ENCODE measurements around a stretch of chr12.

GRCh38 chr12:122030011-122030860 lies 8.6 kb downstream of the BCL7A start:
- PRO-cap, result no peak

- PRO-cap, result no peak
Observed at GRCh38 chr12:122067911-122068569, 10.5 kb upstream of the MLXIP start.

- PRO-cap, result no peak
Observed at GRCh38 chr12:122093034-122093602, 14.6 kb downstream of the MLXIP start.

DNA sequence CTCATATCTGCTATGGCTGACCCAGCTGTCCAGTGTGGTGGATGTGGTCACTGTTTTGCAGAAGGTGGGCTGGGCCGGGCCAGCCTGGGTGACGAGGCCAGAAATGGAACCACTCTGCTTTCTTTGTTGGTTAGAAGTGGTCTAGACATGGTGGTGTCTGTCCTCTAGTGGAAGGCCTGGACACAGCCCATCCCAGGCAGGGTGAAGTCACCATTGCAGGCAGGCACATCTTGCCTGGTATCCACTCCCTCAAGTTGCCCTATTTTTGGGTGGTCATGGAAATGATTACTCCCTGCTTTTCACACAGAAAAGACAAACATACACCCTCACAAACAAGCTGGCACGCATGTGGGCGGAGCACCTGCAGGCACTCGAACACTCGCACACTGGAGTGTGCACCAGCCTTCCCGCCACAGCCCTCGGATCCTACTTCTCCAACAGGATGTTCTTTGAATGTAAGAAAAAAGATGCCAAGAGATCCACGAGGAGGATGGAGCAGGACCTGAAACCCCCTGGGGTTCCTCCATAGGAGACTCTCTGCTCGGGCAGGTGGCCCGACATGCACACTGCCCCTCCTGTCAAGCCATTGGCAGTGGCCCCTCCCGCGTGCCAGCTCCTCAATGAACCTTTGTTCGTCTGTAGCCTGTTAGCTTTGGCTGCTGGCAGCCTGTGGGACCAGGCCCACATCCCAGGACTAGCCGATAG lies 38.4 kb downstream of the MLXIP start:
- PRO-cap, result no peak

GRCh38 chr12:122205858-122206407 lies 2.4 kb downstream of the B3GNT4 start:
- PRO-cap, result no peak

- PRO-cap, result no peak
Observed at GRCh38 chr12:122226973-122227824, 1.3 kb upstream of the DIABLO start.

DNA sequence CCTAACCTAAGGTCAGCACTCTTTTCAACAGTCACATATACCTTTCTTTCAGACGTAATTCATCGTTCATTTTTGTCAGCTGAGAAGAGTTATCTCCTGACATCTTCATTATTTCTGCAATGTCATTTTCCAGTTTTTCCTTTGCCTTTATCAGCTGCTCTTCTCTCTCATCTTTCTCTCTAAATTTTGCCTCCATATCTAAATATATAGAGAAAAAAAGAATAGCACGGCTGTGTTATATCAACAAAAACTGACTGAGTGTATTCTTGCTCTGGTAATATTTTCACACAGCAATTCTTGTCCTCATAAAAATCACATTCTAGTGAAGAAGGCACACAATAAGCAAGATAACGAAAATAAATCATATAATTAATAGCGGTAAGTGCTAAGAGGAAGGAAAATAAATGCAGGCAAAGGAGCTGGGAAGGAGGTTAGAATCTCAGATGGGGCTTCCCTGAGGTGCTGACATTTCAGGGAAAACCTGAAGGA lies 66.7 kb upstream of the VPS33A start:
- PRO-cap, result no peak

GRCh38 chr12:122420942-122421234 lies 1.6 kb downstream of the CLIP1 start:
- PRO-cap, result no peak

DNA sequence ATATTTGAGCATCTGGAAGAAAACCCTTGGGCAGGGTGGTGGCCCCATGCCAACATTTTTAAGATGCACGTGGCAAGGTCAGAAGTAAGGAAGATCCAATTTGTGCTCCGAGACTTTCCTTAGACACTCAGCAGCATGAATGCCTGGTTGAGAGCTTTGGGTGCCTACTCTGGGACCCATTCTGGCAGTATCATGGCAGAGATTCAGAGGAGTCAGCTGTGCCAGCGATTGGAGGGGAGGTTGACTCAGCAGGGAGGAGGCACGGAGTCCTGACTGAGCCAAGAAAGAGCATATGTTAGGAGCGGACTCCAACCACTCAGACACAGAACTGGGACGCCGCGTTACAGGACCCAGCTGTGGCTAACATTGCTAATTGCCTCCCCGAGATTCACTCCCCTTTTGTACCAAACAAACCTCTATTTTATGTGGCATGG lies 15.0 kb upstream of the CLIP1 start:
- PRO-cap, result no peak

DNA sequence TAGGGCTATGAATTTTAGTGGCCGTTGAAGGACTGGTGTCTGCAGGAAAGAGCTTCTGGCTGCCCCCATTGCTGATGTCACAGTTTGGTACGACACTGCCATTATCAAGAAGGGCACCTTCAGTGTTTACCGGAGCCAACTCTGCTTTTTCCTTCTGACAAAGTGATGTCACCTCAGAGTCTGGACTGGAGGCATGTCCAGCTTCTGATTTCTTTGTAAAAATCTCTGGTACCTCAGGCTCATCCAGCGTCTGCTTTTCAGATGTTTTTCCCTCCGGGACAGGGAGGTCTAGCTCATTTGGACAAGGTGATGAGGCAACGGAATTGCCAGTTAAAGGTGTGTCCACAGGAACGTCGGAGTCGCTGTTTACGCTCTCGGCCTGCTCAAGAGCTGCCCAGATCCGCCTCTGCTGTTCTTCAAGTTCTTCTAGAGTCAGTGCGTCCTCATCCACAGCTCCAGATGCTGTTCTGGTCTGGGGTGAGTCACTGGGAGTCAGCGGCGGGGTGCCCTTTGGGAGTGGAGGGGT lies 27.0 kb downstream of the ZCCHC8 start:
- PRO-cap, result no peak

DNA sequence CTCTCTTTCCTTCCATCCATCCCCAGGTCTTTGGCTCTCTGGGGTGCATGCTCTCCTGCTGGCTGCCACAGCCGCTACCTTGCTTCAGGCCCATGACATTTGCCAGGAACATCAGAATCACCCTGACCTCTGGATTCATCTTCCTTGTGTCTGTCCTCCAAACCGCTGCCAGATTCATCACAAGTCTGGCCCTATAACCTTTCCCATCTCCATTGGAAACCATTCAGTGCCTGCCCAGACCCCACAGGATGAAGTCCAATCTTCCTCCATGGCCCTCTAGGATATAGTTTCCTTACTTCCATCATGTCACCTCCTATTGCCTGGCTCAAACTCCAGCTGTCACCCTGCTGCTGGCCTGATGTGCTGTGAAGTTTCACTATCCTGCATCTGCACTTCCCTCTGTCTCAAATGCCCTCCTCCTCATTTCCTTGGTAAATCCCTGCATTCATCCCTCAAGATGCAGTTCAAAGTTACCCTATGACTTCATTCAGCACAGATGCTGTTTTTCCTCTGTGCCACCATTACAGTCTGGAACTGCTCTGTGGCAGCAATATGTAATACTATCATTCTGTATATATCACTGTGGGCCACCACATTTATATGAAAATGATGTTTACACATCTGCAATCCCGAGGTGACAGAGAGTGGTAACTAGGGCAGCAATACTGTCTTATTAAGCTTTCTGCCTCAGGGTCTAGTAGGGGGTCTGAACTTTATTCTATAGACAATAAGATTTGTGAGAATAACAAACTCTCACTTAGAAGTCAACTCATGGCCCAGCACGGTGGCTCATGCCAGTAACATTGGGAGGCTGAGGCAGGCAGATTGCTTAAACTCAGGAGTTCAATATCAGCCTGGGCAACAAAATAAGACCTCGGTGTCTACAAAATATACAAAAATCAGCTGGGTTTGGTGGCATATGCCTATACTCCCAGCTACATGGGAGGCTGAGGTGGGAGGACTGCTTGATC lies 24.9 kb downstream of the ZCCHC8 start:
- PRO-cap, result no peak

- PRO-cap, result no peak
Observed at GRCh38 chr12:122875072-122876113, 20.5 kb downstream of the VPS37B start.

- PRO-cap, result no peak
Observed at GRCh38 chr12:122883754-122884398, 12.0 kb downstream of the VPS37B start.

DNA sequence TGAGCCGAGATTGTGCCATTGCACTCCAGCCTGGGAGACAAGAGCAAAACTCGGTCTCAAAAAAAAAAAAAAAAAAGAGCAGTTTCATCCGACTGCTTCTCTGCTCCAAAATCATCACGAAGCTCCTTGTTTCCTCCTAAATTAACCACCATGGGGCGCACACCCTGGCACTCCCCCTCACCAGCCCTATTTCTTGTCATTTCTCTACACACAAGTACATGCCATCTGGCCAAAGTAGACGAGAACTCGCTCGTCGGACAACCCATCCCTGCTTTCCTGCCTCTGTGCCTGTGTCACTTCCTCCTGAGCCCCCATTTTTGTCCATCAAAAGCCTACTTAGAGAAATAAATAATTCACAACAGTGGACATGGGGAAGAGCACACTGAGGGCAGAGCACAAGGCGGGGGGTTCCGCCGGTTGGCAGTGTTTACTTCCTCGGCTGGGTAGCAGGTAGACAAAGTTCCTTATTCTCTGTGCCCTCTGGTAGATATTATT lies 6.2 kb downstream of the VPS37B start:
- PRO-cap, result no peak

DNA sequence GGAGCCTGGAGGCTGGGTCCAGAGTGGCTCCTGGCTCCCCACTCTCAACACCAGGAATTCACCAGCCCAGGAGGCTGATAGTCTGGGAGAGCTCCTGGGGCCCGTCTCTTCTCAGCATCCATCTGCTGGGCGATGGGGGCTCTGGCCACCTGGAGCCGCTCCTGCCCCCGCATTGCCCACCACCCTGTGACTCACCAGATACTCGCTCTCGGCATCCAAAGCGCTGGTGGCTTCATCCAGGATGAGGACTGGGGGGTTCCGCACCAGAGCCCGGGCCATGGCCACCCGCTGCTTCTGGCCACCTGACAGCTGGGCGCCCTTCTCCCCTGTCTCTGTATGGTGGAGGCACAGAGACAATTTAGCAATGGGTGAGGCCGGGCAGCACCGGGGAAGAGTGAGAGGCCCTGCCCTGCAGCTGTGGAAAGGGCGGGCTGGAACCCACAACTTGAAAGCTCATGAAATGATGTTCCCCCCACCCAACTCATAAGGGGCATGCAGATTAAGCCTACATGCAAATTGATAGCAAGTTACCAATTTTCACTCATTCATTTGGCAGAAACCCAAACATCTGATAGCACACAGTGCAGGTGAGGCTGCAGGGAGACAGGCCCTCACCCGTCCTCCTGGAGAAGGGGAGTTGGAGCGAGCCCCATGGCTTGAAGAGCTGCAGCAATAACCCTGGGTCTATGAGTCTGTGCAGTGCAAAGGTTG lies 34.1 kb downstream of the ABCB9 start:
- PRO-cap, result no peak

DNA sequence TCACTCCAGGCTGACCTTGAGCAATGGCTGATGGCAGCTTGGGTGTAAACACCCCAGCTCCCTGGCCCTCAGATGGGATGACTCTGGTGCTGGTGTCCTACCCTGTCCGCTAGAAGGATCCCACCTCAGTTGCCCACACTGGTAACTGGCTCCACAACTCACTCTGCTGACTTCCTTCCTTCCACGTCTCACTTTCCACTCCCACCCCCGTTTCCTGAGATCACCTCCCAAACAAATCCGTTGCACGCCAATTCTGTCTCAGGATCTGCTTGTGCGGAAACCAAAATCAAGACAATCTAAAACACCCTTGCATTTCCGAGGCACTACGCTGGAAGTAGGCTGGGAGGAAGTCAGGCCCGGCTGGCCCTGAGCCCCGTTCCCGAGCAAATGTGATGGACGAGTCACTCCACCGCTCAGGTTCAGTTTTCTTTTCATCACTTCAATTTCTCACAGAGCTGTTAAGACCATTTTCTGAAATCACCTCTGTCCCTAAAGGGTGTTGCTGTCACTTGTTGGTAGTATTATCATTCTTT lies 23.1 kb downstream of the ABCB9 start:
- PRO-cap, result no peak

- PRO-cap, result no peak
Observed at GRCh38 chr12:123152470-123153320, 1.8 kb upstream of the PITPNM2 start.

- PRO-cap, result no peak
Observed at GRCh38 chr12:123327116-123328179, 37.2 kb downstream of the SBNO1 start.

- PRO-cap, result no peak
Observed at GRCh38 chr12:123384380-123385418, 767 bp downstream of the KMT5A start.

DNA sequence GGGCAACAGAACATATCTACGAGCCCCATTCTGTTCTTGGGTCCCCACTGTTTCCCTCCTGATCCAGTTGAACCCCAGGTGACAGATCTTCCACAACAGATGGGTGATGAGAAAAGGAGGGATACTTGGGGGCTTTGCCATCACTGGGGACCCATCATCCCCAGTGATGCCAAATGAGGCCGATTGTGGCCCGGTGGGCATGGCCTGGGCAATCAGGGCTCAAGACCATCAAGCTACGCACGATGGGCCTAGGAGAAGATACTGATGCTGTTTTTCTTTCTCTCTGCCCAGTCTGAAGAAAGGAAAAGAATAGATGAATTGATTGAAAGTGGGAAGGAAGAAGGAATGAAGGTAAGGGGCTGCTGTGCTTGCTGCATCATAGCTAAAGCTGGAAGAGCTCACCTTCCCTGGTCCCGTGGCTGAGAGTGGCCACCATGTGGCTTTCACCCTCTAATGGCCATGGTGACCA lies 19.4 kb downstream of the KMT5A start:
- PRO-cap, result no peak

All from neutrophil (primary cell).